Neural cell (in vitro differentiated cells): ENCODE measurements around a stretch of chr22.

GRCh38 chr22:42384590-42385217 lies 47.5 kb downstream of the NFAM1 start:
- RAMPAGE, long total RNA, result no peak

GRCh38 chr22:42443904-42445131 lies 12.1 kb upstream of the NFAM1 start:
- RAMPAGE, long total RNA, result no peak

GRCh38 chr22:42519214-42519603 lies 387 bp downstream of the RRP7A start:
- RAMPAGE, long total RNA, result no peak

DNA sequence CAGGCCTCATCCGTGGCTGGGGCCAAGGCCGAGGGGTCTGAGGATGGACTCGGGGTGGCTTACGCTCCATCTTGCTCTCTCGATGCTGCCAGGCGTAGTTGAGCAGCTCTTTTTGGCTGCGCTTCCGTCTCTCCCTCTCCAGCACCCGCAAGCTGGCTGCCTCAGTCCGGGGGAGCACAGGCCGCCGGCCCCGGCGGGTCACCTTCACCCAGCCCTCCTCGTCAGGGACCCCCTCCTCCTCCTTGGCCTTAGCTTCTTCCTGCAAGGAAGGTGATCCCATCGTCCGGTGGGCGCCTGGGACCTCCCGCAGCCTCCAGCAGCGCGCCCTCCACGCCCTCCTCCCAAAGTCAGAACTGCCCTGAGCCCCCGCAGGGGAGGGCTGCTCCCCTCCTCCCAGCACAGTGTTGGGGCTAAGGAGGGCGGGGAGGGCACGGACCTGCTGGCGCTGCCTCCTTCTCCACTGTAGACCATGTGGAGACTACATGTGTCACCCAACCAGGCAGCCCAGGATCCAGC lies 22.2 kb downstream of the SERHL2 start:
- RAMPAGE, long total RNA, result no peak

DNA sequence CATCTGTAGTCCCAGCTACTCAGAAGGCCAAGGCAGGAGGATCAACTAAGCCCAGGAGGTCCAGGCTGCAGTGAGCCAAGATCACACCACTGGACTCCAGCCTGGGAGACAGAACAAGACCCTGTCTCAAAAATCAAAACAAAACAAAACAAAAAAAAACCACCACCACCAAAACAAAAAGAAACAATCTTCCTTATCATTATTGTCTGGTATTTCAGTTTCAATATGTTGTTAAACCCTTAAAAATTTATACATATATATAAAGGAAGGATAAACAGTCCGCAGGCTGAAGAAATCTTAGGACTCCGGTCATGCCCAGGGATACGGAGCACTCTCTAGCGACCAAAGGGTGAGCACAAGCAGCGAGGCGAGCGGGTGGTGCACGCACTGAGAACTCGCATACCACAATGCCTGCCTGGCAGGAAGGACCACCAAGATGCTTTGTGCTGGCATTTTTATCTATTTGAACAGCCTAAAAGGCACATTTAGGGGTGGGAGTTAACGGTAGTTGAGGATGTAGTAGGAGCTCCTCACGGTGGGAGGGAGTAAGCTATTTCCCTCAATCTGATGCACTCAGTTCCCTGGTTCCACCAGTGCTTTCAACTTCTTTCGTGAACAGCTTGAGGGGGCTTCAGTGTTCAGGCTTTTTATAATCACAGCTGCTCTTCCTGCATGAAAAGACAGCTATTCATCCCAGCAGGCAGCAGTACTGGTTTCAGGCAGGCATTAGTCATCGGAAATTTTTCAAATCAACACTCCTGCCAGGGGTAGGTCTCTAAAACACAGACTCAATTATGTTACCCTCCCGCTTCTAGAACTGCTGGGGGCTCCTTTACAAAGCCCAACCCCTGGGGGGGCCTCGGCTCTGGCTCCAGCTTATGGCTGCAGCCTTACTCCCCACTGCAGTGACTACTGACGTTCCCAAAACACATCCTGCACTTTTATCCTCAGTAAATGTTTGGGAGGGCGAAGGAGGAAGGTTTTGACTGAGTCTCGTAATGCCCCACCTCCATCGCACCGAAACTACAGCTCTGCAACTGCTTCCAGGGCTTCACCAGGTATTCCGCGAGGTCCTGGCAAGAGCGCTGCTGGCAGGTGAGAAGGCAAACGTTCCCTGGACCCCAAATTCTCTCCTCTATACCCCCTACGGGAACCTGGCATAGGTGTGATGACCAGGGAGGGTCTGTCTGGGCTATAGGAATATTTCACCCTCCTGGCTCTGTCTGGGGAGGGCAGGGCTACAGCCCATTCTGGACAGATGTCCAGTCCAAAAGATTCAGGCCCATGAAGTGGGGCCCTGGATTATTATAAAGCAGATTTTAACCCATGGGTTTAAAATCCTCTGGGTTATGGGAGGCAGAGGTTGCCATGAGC lies 5.9 kb downstream of the POLDIP3 start:
- RAMPAGE, long total RNA, result no peak

DNA sequence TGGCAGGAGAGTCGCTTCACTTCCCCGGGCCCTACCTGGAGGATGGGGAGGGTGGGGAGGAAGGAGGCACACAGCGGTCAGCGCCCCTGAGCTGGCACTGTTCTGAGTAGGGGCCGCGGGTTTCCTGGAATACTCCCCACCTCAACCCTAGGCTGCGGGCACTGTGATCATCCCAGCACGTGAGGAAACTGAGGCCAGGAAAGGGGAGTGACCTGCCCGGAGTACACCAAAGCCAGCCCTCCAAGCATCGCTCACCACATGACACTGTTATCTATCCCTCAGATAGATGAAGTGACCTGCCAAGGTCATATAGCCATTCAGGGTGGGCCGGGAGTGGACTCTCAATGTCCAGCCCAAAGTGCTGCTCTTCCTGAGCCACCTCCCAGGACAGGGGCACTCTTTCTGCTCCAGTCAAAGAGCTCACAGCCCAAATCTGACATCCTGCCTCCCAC lies 3.4 kb upstream of the ATP5MGL start:
- RAMPAGE, long total RNA, result no peak

GRCh38 chr22:42644984-42645796 lies 4.0 kb downstream of the CYB5R3 start:
- RAMPAGE, long total RNA, result no peak

- RAMPAGE, long total RNA, result no peak
These were observed 523 bp downstream of the A4GALT start for GRCh38 chr22:42719984-42720709.

GRCh38 chr22:42759204-42759703 lies 38.6 kb upstream of the A4GALT start:
- RAMPAGE, long total RNA, result no peak

- RAMPAGE, long total RNA, result no peak
These were observed 62.8 kb downstream of the ARFGAP3 start for GRCh38 chr22:42794275-42794574.

DNA sequence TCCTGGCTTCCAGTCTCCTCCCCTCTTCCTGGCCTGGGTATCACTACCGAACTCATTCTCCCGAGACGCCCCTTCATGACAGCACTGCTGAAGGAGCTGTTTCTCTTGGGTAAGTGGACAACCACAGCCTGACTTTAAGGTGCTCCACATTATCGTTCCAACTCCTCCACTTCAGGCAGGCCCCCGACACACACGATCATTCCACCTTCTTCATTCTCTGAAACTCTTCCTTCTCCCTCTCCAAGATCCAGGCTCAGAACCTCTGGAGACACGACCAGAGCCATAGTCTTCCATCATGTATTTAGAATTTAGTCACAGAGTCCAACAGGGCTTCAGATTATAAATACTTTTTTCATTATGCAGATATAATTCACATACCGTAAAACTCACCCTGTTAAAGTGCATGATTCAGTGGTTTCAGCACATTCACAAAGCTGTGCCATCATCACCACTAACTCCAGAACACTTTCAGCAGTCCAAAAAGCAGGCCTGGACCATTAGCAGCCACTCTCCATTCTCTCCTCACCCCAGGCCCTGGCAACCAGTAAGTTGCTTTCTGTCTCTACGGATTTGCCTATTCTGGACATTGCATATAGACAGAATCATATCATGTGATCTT lies 36.1 kb downstream of the ARFGAP3 start:
- RAMPAGE, long total RNA, result no peak

DNA sequence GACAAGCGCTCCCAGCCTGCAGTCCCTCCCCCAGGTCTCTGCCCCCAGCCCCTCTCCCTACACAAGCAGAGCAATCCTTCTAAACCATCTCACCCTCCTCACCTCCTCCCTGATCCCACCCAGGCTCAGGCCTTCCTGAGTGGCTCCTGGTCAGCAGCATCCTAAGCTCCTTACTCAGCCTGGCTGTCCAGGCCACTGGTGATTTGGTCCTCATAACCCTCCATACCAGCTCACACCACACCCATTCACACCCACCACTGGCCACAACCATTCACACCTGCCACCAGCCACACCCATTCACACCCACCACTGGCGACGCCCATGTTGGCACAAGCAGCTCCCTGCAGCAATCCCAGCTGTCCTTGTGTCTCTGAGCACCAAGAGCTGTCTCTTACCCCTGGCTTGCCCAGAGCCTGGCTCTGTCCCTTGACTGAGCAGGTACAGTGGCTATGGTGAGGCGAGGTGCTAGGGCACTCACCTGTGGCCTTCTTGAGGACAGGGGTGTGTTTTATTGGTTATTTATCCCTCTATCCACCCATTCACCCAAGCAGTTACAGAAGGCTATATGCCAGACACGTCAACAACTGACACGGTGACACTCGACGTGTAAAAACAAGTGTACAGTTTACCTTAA lies 31.1 kb upstream of the ARFGAP3 start:
- RAMPAGE, long total RNA, result no peak

GRCh38 chr22:42929323-42929814 lies 72.3 kb upstream of the ARFGAP3 start:
- RAMPAGE, long total RNA, result no peak

DNA sequence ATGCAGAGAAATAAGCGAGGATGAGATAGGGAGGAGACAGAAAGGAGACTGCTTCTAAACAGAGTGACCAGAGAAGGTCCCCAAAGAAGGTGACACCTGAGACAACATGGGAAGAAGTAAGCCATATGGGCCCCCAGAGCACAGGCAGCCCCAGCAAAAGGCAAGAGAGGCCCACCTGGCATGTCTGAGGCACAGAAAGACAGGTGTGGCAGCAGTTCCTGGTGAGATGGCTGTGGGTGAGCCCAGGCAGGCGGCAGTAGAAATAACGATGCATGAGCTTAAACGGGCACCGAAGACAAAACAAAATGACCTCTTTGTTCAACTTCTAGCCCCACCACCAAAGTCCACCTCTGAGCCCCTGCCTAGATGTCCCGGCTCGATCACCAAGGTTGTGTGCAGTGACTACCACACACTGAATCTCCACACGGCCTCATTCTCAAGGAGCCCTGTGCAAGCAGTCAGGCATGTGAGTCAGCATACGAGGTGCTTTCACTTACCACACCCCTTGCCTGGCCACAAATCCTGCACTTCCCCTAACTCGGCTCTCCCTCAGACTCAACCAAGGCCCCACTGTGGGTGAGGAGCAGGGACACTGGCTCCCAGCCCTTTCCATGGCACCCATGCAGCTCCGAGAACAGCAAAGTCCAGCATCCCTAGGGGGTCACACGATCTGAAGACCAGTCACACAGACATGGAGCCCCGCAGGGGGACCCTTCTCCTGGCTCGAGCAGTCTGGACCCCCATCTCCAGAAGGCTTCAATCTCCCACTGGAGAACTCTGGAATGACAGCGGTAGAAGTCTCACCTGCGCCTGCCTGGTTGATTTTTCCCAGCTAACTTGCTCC lies 77.6 kb downstream of the PACSIN2 start:
- RAMPAGE, long total RNA, result no peak

GRCh38 chr22:42946834-42947610 lies 67.9 kb downstream of the PACSIN2 start:
- RAMPAGE, long total RNA, result no peak

- RAMPAGE, long total RNA, result no peak
These were observed 1.3 kb downstream of the PACSIN2 start for GRCh38 chr22:43013667-43014006.

DNA sequence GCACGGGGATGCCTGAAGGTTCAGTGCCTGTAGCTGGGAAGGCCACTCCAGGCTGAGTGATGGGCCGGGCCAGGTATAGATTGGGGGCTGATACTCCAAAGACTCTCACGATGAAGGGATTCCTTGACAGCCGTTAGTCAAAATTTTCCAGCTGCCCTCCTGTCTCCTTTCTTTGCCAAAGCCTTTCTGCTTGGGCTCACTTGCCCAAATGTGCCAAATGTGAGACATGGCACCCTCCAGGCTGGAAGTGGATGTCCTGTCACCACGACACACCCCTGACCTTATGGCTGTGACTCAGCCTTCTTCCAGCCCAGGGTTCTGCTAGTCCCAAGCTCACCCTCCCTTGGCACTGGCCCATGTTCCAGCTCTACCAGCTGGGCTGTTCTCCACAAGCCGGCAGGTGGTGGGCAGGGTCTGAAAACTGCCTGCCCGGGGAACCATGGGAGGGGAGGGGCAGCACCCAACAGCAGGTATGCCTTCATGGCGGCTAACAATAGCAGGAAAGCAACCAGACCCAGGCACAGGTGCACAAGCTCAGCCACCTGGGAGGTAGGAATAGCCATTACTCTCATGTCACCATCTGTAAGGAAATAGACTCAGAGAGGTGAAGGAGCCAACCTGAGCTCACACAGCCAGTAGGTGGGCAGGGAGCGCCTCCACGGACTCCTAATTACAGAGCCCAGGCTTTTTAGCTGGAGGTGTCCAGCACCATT lies 13.4 kb upstream of the PACSIN2 start:
- RAMPAGE, long total RNA, result no peak

GRCh38 chr22:43036090-43036755 lies 21.3 kb upstream of the PACSIN2 start:
- RAMPAGE, long total RNA, result no peak

GRCh38 chr22:43114826-43115530 lies 4.4 kb downstream of the BIK start:
- RAMPAGE, long total RNA, result no peak

DNA sequence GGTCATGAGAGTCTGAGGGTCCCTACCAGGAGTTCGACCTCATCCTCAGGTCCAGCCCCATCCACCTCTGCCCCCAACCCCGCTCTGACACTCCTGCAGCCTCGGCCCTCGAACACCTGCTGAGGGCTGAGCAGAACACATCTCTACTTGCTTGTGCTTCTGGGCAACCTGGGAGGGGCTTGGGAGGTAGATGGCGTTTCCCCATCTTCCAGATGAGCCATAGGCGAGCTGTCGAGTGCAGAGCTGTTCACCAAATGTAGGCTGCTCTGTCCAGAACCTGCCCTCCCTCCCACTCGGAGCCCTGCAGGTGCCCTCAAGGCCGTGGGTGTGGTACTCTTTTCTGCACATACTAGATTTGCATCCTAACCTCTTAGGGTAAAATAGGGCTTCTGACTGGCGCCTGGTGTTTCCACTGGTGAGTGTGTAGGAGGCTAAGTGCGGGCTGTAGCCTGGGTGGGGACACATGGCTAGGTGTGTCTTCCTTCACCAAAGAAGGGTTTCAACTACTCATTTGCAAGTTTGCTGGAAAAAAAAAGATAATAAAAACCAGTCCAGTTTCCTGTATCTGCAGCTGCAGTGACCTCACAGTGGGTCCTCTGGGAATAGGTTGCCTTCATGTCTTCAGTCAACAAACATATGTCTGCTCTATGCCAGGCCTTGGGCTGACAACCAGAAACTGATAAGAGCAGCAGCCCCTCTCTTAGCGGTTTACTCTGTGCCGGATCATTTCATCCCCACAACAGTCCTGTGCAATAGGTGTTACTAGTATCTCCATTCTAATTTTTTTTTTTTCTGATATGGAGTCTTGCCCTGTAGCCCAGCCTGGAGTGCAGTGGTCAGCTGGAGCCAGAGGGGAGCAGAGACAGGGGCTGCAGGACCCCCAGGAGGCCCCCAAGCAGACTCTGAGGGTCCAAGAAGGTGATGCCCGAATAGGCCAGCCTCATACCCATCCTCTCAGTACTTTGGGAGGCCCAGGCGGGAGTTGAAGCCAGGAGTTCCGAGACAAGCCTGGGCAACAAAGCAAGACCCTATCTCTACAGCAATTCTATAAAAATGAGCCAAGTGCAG lies 8.6 kb downstream of the BIK start:
- RAMPAGE, long total RNA, result no peak